ENCODE results near the gene EXOC6.

- PRO-cap = no peak
CAGE:
- cytosol, long polyA plus RNA = no peak
- long polyA plus RNA = no peak
- nucleus, long polyA plus RNA = no peak
These were observed 57.8 kb downstream of the HHEX start for GRCh38 chr10:92747468-92748134.

GRCh38 chr10:92848150-92848641 is at the start of gene EXOC6:
Gene EXOC6, plus strand, starts transcription at chr10:92848520.
- PRO-cap = bidirectional peak, plus-strand start at chr10:92848520, minus-strand start at chr10:92848395
CAGE:
- cytosol, long polyA plus RNA = start-site peak on the plus strand at chr10:92848470-92848532, 244 and 422 reads in 2 replicates
- long polyA plus RNA = start-site peak on the plus strand at chr10:92848501-92848523, 756 and 341 reads in 2 replicates
- nucleus, long polyA plus RNA = start-site peak on the plus strand at chr10:92848515-92848533, 206 and 77 reads in 2 replicates

GRCh38 chr10:93288612-93289381 is 193.3 kb downstream of the MYOF start:
- PRO-cap = no peak
CAGE:
- cytosol, long polyA plus RNA = no peak
- long polyA plus RNA = no peak
- nucleus, long polyA plus RNA = no peak

DNA sequence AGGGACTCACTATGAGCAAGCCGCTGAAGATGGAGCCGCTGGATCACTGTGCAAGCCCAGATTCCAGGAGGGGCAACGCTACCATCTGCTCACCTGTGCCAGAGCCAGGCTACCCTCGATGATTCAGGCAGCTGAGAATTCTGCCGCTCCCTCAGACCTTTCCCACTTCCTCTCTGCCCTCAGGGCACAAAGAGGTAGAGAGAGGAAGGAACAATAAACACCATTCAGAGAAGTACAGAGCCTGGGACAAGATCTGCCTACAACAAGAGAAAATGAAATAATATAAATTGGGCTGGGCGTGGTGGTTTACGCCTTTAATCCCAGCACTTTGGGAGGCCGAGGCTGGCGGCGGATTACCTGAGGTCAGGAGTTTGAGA is 98.1 kb downstream of the MYOF start:
- PRO-cap = no peak
CAGE:
- cytosol, long polyA plus RNA = no peak
- long polyA plus RNA = no peak
- nucleus, long polyA plus RNA = no peak

GRCh38 chr10:93554820-93555493 is 11.5 kb upstream of the FFAR4 start:
- PRO-cap = no peak
CAGE:
- cytosol, long polyA plus RNA = no peak
- long polyA plus RNA = no peak
- nucleus, long polyA plus RNA = no peak

- PRO-cap = no peak
CAGE:
- cytosol, long polyA plus RNA = no peak
- long polyA plus RNA = no peak
- nucleus, long polyA plus RNA = no peak
These were observed 801 bp upstream of the RBP4 start for GRCh38 chr10:93601663-93602409.

GRCh38 chr10:93995690-93995990 is 1.9 kb downstream of the PLCE1 start:
- PRO-cap = no peak
CAGE:
- cytosol, long polyA plus RNA = no peak
- long polyA plus RNA = no peak
- nucleus, long polyA plus RNA = no peak

DNA sequence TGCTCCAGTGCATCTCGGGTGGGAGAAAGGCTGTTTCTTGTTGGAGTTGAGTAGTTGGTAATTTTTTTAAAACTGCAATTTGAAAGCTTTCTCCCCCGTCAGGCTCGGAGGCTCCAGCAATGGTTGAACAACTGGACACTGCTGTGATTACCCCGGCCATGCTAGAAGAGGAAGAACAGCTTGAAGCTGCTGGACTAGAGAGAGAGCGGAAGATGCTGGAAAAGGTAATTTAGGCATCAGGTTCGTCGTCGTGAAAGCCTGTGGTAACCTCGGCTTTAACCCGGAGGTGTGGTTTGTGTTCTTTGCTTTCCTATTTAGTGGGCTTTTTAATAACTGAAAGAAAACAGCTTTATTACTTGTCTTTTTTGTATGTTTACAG is 676 bp downstream of the HELLS start:
- PRO-cap = no peak
CAGE:
- cytosol, long polyA plus RNA = no peak
- long polyA plus RNA = no peak
- nucleus, long polyA plus RNA = no peak

DNA sequence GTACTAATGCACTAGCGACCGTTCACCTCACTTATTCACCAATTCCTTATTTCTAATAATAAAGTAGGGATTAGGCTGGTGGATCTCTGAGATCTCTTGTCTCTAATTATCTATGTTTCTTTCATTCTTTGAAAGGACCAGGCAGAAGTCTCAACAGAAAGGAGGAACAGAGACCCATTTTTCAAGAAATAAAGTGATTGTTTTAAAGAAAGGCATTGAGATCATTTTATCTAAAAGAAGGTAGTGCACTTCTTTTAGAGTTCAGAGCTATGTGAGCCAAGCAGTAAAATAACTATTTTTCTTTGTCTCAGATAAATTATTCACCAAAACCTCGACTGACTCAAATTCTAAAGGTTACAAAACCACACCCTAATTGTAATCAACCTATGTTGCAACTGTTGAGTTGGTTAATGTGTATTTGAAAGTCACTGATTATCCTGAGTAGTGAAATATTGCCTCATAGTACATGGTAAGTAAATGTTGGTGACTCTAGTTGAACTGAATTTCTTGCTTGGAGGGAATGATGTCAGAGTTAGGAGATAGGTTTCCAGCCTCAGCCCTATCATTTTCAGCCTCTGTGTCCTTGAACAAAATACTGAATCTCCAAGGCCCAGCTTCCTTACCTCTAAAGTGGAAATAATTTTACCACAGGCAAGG is 3.1 kb upstream of the CYP2C18 start:
- PRO-cap = no peak
CAGE:
- cytosol, long polyA plus RNA = no peak
- long polyA plus RNA = no peak
- nucleus, long polyA plus RNA = no peak

GRCh38 chr10:94682501-94683235 is 861 bp upstream of the CYP2C18 start:
- PRO-cap = no peak
CAGE:
- cytosol, long polyA plus RNA = no peak
- long polyA plus RNA = no peak
- nucleus, long polyA plus RNA = no peak

GRCh38 chr10:94902365-94903116 is 35.9 kb upstream of the CYP2C9 start:
- PRO-cap = no peak
CAGE:
- cytosol, long polyA plus RNA = no peak
- long polyA plus RNA = no peak
- nucleus, long polyA plus RNA = no peak

GRCh38 chr10:95236230-95236528 is 42.1 kb downstream of the ACSM6 start:
- PRO-cap = no peak
CAGE:
- cytosol, long polyA plus RNA = no peak
- long polyA plus RNA = no peak
- nucleus, long polyA plus RNA = no peak

DNA sequence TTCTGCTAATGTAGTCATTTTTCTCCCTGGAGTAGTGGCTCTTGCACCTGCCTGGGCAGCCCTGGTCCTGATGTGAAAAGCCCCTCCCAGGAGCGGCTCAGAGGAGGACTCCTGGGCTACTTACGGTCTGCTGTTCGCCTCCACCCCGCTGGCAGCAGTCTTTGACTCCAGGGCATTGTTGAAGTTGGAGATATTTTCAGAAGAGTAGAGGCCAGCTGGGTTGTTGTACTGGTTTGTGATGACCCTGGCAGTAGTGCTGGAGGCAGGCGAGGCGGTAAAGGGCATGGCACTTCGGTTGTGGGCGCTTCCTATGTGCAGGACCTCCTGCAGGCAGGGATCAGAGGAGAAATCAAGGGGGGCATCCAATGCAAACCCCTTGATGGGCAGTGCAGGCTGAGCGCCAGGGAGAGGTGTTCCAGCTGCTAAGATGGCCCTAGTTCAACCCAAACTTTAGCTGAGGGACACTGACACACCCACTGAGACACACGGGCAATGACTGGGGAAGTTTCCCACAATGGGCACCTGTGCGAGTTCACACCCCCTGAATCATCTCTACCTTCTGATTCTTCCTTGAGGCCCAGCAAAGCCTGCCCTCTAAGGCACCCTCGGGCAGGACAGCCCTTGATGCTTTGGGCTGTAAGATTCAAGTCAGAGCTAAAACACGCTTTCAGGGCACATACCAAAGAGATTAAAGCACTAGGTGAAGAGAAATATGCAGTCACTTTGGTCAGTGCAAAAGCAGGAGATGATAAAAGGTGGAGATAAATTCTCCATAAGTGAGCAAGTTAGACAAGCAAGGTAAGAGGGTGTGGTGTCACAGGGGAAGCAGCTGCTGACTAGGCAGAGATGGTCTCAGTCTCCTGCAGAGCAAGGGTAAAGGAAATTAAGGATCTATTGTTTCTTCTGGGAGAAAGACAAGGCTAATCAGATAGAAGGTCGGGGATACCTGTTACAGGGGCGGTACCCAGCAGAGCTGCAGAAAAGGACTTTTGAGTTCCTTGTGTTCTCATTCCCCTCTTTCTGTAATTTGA is 26.7 kb downstream of the PDLIM1 start:
- PRO-cap = no peak
CAGE:
- cytosol, long polyA plus RNA = no peak
- long polyA plus RNA = no peak
- nucleus, long polyA plus RNA = no peak

- PRO-cap = no peak
CAGE:
- cytosol, long polyA plus RNA = no peak
- long polyA plus RNA = no peak
- nucleus, long polyA plus RNA = no peak
These were observed 12.7 kb downstream of the PDLIM1 start for GRCh38 chr10:95277906-95278608.

DNA sequence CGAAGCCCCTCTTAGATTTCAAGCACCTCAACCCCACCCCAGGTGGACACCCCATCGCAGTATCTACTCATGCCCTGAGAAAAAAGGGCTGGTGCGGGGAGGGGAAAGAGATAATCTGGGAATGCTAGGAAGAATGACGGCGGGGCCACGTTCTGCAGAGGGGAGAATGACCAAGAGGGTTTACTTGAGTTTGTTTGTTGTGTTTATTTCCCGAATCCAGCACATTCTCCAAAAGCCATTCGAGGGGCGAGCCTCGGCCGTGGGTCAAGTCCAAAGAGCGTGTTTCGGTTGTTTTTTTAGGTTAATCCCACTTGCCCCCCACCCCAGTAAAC is 781 bp downstream of the PDLIM1 start:
- PRO-cap = no peak
CAGE:
- cytosol, long polyA plus RNA = no peak
- long polyA plus RNA = no peak
- nucleus, long polyA plus RNA = no peak

GRCh38 chr10:95389654-95390334 is 99.0 kb upstream of the PDLIM1 start:
- PRO-cap = no peak
CAGE:
- cytosol, long polyA plus RNA = no peak
- long polyA plus RNA = no peak
- nucleus, long polyA plus RNA = no peak

DNA sequence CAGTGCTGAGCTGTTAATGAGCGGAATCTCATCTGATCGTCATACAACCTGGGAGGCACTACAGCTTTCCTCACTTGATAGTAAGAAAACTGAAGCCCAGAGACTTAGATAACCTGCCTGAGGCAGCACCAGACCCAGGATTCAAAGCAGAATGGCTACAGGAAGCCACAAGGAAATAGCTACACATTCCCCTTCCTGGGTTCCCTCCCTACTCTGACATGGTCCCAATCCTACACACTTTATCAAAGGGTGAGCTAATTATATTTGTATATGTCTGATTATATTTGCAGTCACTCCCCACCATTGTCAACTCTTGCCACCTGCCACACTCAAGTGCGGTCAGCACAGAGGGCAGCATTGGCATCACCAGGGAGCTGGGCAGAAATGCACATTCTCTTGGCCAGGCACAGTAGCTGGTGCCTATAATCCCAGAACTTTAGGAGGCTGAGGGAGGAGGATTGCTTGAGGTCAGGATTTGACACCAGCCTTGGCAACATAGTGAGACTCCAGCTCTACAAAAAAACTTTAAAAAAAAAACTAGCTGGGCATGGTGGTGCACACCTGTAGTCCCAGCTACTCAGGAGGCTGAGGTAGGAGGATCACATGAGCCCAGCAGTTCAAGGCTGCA is 114.1 kb upstream of the PDLIM1 start:
- PRO-cap = no peak
CAGE:
- cytosol, long polyA plus RNA = no peak
- long polyA plus RNA = no peak
- nucleus, long polyA plus RNA = no peak

DNA sequence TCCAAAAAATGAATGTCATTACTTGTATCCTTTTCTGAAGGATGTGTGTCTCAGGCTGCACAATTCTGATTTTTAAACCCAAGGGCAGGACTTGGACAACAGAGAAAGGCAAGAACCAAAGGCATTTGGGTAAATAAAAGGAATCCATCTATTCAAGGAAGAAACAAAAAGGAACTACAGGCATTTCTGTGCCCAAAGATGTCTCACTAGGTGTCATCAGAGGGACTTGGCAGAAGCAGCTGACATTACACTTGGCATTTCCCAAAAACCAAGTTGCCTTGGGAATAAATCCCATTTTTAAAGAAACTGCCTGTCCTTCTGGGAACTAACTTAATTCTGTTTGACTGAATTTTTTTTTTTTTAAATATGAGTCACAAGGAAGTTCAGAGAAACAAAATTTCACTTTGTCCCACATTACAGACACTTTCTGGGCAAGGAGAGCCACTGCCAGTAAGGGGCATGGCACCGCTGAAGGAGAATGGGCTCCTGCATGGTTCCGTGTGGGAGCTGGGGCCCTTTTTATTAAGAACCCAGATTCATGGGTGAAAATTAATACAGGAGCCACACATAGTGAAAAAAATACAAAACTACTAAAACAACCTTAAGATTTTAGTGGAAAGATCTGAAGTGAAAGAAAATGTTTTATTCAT is 118.2 kb upstream of the PDLIM1 start:
- PRO-cap = no peak
CAGE:
- cytosol, long polyA plus RNA = no peak
- long polyA plus RNA = no peak
- nucleus, long polyA plus RNA = no peak

GRCh38 chr10:95421740-95422193 is 131.0 kb upstream of the PDLIM1 start:
- PRO-cap = no peak
CAGE:
- cytosol, long polyA plus RNA = no peak
- long polyA plus RNA = no peak
- nucleus, long polyA plus RNA = no peak

- PRO-cap = no peak
CAGE:
- cytosol, long polyA plus RNA = no peak
- long polyA plus RNA = no peak
- nucleus, long polyA plus RNA = no peak
These were observed 123.5 kb downstream of the SORBS1 start for GRCh38 chr10:95437532-95438143.